ENCODE measurements around a stretch of chr12.

GRCh38 chr12:53502273-53502948 lies 1.3 kb downstream of the TARBP2 start:
- RRBS, 2 experiments: no CpG with 5 or more reads among the region's 13 CpGs

GRCh38 chr12:53674838-53675367 lies 980 bp downstream of the ATP5MC2 start:
- RRBS, 2 experiments: no CpG with 5 or more reads among the region's 2 CpGs

DNA sequence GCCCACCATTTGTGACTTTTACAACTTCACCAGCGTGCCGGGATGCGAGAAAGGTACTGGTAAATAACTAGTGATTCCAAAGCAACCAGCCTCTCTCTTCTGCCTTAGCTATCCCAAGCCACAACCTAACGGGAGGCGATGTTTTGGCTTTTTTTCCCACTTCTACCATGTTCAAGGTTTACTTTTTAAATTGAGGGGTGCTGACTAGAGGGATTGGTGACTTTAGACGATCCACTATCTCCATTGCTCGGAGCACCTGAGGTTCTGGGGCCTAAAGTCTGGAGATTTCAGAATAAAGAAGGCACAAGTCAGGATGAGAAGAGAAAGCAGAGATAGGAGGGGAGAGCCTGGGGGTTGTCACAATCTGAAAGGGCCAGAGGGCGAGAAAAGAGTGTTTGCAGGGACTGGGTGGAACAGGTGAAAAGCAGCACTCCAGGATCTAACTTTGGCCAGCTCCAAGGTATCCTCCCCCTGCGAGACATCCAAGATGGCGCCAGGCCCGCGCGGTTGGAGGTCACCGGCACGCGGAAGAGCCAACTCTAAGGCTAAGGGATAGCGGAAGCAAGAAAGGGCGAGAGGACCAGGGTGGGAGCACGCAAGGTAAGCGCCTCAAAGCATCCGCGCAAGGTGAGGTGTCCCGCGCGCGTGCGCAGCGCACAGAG lies 384 bp downstream of the ATP5MC2 start:
- RRBS, 2 experiments: no CpG with 5 or more reads among the region's 28 CpGs

DNA sequence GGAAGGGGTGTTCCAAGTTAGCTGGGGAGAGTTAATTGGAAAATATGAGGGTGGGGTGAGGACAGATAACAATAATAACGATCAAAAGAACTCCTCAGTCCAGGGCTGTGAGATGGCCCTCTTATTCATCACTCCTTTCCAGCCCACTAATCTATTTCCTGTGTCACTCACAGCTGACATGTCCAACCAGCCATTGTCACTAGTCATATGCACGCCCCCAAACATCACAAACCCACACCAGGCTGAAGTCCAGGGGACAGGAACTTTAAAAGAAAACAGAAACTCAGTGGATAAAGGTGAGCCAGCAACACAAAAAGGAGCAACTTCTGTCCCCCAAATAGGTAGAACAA lies 923 bp downstream of the CALCOCO1 start:
- RRBS, 2 experiments: no CpG with 5 or more reads among the region's 2 CpGs

DNA sequence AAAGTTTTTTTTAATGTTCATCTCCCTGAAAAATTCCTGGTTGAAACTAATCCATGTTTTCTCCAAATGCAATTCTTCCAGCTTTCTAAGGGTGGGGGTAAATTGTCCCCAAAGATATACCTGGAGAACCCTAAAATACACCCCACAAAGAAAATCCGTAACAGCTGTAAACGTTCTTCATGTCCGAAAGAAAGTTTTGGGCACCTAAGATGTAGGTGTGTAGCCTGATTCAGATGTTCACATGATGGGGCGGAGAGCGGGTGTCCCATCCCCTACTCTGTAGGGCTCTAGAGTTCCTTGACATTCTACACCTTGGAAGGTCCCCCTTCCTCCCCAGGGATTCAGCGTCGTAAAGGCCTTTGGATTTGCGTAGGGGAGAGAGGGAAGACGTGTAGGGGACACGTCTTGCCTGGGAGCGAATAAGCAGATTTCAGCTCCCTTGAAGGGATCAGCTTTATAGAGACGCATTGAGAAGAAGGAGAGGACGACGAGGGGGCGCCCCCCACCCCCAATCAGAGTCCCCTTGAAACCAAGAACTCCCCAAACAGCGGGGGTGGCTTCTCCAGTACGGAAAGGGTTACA lies 457 bp downstream of the CALCOCO1 start:
- RRBS, 2 experiments: no CpG with 5 or more reads among the region's 17 CpGs

DNA sequence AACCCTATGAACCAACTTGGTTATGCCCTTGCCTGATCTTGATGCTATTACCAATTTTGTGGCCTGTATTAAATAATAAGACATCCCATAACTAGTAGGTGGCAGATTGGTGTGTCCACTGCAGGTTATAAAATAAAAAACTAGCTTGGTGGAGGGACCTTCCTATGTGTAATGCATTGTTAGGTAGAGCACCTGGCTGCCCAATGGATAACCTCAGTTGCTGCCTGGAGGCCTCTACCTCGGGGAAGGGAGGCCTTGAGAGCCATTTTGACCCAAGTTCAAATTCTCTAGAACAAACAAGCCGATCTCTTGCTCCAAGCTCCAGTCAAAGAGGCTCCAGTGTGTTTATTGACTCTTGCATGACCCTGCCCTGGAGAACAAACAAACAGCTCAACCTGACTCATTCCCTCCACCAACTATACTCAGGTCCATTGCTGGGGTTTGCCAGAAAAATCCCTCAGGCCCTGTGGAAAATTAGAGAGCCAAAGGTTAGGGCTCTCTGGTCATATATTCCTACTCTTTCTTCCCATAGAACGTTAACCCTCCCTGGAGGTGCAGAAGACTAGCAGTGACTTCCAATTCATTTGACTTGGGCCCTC lies 98.0 kb upstream of the CALCOCO1 start:
- RRBS, 2 experiments: no CpG with 5 or more reads among the region's 3 CpGs

DNA sequence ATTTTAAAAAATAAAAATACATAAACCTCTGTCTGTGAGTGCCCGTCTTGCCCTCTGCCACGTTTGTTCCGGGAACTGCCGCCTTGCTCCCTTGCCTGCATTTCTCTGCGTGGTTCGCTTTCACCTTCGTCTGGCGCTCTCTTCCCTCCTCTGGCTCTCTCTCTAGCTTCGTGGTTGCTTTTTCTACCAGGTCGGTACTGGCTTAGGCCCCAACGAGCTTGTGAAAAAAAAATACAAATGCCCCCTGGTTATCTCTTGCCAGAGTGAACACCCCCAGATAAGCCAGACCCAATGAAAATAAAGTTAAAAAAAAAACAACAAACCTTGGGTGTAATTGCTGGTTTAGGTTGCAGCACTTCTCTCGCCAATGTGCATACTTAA lies 9.0 kb upstream of the HOXC11 start:
- RRBS, 2 experiments: no CpG with 5 or more reads among the region's 12 CpGs

GRCh38 chr12:53981625-53982110 lies 3.3 kb upstream of the HOXC10 start:
- RRBS, 2 experiments: no CpG with 5 or more reads among the region's 9 CpGs

DNA sequence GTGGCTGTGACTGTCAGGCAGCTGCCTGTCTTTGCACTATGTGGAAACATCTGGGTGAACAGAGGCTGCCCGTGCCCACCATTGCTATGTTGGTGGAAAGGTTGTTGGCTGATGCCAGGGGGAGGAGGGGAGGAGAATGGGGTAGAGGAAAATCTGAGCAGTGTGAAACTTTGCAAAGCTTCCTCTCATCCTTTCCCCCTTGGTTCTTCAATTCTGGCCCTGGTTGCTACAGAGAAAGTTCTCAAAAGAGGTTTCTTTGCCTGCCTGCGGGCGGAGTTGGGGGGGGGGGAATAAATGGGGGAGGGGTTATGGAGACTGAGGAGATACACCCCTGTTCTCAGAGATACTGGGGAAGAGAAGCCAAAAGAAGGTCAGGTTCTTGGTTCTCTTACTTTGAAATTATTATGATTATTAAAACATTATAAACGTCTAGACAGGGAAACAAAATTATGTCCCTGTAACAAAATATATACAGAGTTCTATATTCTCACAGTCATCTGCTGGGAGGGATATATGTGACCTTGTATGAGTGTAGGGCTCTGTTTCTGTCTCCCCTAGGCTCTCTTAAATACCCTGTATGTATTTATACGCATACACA lies 7.3 kb upstream of the HOXC9 start:
- RRBS, 2 experiments: no CpG with 5 or more reads among the region's 5 CpGs

DNA sequence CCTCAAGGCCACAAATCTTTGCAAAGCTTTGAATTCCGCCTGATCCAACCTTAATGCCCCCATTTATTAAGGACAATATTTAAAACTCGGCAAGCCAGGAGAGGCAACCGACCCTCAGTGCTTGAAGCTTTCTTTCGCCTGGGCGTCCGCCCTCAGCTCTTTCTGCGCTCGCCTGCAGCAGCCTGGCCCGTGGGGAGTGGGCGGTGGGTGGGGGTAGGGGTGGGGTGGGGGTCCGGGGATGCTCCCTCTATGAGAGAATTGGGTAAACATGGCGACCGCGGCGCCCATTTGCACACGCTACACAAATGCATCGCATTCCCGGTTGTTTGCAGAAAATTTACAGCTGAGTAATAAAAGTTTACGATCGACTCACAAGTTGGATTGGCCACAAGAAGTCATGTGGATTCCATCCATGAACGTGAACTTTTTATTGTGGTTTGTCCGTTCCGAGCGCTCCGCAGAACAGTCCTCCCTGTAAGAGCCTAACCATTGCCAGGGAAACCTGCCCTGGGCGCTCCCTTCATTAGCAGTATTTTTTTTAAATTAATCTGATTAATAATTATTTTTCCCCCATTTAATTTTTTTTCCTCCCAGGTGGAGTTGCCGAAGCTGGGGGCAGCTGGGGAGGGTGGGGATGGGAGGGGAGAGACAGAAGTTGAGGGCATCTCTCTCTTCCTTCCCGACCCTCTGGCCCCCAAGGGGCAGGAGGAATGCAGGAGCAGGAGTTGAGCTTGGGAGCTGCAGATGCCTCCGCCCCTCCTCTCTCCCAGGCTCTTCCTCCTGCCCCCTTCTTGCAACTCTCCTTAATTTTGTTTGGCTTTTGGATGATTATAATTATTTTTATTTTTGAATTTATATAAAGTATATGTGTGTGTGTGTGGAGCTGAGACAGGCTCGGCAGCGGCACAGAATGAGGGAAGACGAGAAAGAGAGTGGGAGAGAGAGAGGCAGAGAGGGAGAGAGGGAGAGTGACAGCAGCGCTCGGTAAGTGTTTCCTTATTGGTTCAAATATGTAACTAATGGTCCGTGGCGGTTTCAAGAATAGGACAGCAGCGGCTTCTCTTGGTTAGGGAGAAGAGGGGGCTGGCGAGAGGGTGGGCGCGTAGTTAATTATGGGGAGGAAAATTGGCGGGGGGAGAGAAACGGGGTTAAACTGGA lies 8.0 kb downstream of the HOXC8 start:
- RRBS, 2 experiments: 3 to 9% methylated on average over 4 of the region's 42 CpGs

- RRBS, 2 experiments: 2 to 10% methylated on average over 3 of the region's 6 CpGs
These were observed 430 bp upstream of the HOXC5 start for GRCh38 chr12:54032470-54032770.

GRCh38 chr12:54043330-54043905 lies 10.2 kb upstream of the HOXC4 start:
- RRBS, 2 experiments: no CpG with 5 or more reads among the region's 3 CpGs

DNA sequence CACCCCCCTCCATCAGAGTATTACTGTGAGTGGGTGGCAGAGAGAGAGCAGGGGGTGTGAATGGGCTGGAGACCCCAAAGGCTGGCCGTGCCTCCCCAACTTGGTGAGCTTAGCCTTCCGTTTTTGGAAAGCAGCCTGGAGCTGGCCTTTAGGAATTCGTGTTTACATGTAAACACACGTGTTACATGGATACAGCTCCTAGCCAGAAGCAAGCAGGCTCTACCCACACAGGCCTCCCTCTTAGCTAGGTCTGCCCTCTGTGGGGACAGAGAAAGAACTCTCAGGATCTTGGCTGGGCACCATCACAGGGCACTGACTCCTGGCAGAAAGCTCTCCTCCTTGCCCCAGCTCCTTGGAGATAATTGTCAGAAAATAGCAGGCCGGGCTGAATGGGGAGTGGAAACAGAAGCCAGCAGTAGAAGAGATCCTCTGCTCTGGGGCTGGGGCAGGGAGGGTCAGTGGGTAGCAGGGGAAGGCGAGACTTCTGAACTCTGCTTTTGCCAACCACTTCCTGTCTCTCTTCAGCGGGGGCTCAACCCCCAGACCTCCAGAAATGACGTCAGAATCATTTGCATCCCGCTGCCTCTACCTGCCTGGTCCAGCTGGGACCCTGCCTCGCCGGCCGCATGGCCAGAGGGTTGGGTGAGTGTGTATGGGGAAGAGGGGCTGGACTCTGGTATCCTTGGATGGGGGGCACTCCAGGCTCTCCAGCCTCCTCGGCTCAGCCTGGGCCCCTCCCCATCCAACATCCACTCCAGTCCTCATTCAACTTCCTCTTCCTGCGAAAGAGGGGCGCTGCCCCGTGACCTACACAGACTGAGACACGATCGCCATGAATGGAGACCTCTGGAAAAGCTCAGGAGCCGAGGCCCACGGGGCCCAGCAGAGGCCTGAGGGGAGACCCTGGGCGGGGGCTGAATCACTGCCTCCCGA lies 734 bp upstream of the HOXC4 start:
- RRBS, 2 experiments: no CpG with 5 or more reads among the region's 22 CpGs

DNA sequence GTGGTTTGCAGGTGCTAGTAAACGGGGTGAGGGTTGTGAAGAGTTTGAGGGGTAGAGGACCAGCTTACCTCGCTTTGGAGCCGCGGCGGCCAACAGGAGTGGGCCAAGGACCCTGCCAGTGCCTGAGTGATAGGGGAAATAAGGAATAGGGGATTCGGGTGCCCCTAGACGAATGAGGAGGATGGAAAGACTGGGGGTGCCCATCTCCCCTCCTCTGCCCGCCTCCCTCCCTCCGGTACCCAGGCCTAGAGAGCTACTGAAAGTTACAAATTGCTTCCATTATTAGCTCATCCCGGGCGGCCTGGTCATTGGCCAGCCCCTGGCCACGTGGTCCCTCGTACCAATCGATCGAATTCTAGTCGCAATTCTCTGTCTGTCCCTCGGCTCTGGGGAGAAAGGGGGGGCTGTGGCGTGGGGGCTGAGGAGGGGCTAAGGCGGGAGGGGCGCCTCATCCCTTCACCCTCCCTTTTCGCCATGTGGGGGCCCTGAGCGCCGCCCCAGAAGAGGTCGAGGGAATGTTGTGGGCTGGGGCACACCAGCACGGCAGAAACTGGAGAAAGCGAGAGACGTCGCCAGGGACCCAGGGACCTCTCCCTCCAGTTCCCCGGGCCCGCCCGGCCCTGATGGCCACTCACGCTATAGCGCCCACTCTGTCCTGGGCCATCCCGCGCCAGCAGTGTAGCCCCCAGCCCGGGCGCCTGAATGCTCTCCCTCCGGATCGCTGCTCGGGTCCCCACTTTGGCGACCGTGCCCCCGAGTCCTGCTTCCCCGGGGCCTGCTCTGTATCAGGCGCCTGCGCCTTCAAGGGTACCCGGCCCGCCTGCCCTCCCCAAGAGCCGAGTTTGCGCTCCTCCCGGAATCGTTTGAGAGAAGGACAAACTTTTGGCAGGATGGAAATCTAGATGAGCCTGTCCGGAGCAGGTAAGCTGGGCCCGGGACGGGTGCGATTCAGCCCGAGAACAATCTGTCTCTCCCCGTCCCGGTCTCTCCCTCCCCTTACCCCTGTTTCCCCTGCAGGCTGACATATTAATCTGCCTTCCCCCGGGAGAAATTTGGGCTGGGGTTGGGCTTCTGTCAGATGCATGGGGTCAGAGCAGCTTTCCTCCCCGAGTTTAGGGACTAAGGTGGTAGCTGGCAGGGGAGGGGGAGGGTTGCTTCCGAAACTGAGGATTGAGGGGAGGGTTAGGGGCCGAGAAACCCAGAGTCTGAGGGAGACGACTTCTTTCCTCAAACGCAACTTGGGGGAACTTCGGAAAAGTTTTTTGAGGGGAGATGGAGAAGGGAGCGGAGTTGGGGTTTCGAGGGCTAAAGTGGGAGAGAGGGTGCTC lies 62.6 kb downstream of the SMUG1 start:
- RRBS, 2 experiments: 8 to 13% methylated on average over 28 of the region's 68 CpGs

GRCh38 chr12:54128466-54129305 lies 60.1 kb downstream of the SMUG1 start:
- RRBS, 2 experiments: no CpG with 5 or more reads among the region's 2 CpGs

- RRBS, 2 experiments: no CpG with 5 or more reads among the region's 10 CpGs
These were observed 8.7 kb upstream of the SMUG1 start for GRCh38 chr12:54197308-54198018.

DNA sequence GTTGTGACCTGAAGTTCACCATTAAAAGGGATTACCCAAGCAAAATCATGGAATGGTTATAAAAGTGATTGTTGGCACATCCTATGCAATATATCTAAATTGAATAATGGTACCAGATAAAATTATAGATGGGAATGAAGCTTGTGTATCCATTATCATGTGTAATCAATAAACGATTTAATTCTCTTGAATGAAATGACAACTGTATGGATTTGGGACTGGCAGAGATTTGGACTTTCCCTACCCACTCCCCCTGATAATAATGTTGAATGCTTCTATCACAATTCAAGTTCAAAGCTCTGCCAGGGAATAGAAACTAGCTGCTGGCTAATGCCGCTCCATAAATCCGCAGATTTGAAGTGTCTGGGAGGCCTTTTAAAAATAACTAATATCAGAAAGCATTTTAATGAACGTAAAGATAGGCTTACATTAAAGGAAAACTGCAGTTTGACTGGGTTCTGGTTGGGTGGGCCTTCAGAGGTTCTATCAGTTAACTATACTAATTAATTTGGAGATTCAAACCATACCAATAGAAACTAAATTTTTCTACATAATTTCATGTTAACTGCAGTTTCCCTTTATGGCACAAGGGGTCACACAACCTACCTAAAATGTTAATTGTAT lies 4.6 kb downstream of the HNRNPA1 start:
- RRBS, 2 experiments: no CpG with 5 or more reads among the region's 4 CpGs

DNA sequence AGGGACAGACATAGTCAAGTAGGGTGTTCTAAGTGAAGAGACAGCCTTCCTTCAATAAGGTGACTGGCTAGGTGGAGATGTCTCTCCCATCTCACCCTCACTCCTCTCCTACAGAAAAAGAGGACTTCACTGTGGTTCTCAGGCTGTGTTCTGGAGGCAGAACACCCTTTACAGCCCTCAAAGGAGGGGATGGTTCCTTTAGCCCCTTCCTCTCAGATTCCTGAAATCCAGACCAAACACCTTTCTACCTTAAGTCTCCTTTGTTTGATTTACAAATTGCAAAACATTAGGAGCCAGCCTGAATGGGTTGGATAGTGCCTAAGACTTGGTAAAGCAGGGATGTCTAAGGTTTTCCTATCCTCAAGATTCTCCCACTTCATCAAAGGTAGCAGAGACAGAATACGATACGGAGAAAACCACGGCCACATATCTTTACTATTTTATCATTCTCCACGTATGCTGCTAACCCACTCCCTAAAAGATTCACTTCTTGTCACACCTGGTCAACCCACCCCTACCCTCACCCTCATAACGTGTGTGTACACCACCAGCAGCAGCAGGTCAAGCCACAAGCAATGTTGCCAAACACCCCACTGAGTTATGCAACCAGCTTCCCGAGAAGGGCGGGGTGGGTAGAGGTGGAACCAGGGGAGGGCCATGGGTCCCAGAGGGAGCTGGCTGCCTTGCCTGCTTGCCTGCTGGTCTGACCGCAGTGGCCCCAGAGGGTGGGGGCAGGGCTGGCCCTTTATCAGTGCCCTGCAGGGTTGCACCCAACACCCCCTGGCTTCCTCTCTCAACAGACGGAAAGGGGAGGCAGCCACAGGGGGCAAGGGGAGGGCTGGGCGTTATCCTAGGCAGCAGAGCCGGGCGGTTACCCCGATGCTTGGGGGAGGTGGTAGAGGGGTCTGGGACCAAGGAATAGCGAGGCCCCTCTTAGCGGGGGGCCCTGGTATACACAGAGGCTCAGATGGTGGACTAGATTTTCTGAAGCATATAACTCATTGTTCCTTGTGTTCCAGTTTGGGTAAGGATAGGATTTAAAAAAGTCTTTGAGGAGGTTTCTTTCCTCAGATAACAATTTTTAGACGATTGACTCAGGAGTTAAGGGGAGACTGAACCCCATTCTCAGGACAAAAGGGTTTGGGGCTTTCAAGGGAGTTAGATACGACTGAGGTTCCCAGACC lies 3.3 kb upstream of the NFE2 start:
- RRBS, 2 experiments: no CpG with 5 or more reads among the region's 17 CpGs

- RRBS, 2 experiments: 2 to 14% methylated on average over 3 of the region's 39 CpGs
These were observed 5.1 kb upstream of the GPR84 start for GRCh38 chr12:54369225-54370010.

- RRBS, 2 experiments: 86 to 87% methylated on average over 1 to 2 of the region's 4 CpGs
These were observed 6.7 kb downstream of the ITGA5 start for GRCh38 chr12:54412350-54412765.

Measured in Panc1 (cell line).